ENCODE data around the gene MC1R.

DNA sequence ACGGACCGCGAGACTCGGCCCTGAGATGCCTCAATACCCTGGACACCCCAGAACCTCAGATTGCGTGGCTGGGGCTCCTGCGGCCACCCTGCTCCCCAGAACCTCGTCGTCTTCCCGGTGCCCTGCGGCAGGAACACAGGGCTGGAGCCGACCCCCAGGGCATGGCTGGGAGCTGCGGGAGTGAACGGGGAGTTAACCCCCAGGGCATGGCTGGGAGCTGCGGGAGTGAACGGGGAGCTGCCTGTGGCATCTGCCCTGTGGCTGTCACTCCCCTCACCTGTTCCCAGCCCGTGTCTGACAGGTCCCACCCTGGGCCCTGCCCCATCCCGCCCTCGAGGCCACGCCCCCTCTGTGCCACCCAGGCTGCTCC, 39.5 kb upstream of the ACSF3 start:
- CAGE, long polyA plus RNA, result no peak
- RRBS, result no CpG with 5 or more reads among the region's 19 CpGs

DNA sequence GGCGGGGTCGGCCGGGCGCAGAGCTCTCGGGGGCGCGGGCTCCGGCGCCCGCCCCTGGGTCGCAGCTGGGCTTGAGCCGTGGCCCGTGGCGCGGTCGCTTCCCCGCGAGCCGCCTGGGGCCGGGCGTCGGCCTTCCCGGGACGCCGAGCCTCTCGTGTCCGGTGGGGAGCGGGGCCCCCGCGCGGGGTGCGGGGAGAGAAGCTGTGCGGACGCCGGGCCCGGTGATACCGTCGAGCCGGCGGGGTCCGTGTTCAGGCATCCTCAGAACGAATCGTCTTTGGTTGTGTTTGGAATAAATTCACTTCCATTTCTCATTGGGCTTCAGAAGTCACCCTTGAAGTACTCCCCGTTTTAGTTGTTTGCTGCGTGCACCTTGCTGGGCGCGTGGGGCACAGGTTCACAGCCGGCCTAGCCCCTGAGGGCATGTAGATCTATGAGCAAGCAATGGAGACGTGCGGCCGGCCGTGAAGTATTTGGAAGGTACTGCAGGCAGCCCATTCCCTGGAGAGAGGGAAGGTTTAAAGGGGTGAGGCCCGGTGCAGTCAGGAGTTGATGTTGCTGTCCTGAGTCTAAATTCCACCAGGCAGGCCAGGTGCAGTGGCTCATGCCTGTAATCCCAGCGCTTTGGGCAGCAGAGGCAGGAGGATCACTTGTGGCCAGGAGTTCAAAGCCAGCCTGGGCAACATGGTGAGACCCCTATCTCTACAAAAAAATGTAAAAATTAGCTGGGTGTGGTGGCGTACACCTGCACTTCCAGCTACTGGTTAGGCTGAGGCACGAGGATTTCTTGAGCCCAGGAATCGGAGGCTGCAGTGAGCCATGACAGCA, 587 bp downstream of the ACSF3 start:
- CAGE, long polyA plus RNA, result no peak
- RRBS, result 2% methylated on average over 23 of the region's 57 CpGs

- CAGE, long polyA plus RNA, result no peak
- RRBS, result no CpG with 5 or more reads among the region's 17 CpGs
Measured at GRCh38 chr16:89122514-89123101, 29.0 kb downstream of the ACSF3 start.

DNA sequence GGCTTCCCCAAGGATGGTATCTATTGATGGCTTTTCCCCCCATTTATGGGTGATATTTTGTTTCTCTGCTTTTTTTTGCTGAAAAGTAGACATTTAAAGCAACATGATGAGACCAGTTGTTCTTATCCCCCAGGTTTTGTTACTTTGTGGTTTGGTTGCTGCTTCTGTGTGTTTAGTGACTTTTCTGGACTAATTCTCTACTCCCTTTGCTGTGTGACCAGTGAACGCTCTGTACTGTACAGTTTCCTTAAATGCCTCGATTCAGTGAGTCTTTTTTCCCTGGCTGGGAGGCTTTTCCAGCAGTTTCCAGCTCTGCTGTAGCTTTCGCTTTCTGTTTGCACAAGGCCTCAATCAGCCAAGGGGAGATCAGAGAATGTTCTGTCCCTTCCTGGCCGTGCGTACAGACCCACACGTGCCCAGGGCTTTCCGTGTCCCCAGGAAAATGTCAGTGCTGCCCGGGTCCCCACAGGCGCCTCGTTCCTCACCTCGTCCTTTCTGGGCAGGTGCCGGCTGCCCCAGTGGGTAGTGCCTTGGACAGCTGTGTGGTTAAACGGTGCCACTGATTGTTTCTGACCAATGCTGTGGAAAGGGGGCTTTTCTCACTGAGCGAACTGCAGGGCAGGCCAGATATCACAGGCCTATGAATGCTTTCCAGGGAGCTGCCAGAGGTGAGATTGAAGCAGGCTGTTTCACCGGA, 44.1 kb downstream of the ZNF778 start:
- CAGE, long polyA plus RNA, result no peak
- RRBS, result 76% methylated on average over 5 of the region's 15 CpGs

DNA sequence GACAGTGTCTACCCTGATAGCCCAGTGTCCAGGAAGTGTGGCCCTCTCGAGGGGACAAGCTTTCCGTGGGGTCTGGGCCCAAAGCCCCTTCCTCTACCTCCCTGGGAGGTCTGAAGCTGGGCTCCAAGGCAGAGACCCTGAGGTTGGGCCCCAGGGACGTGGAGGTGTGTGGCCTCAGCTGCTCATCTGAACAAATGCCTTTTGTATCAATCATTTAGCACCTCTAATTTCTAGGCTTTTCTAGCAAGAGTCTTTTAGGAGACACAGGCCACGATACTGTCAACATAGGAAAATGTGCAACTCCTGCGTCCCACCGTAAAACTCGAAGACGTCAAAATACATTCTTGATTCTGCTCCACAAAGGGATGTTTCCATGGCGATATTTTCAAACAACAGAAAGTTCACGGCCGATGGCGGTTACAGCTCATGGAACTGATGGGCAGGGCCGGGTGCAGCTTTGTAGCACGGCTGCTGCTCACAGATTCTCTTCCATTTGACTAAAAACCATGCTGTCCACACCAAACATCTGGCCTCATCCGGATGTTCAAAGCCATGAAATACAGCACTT, 79.5 kb downstream of the ZNF778 start:
- CAGE, long polyA plus RNA, result no peak
- RRBS, result 96% methylated on average over 3 of the region's 15 CpGs

GRCh38 chr16:89300387-89301132, 83.1 kb downstream of the ZNF778 start:
- CAGE, long polyA plus RNA, result no peak
- RRBS, result no CpG with 5 or more reads among the region's 23 CpGs

DNA sequence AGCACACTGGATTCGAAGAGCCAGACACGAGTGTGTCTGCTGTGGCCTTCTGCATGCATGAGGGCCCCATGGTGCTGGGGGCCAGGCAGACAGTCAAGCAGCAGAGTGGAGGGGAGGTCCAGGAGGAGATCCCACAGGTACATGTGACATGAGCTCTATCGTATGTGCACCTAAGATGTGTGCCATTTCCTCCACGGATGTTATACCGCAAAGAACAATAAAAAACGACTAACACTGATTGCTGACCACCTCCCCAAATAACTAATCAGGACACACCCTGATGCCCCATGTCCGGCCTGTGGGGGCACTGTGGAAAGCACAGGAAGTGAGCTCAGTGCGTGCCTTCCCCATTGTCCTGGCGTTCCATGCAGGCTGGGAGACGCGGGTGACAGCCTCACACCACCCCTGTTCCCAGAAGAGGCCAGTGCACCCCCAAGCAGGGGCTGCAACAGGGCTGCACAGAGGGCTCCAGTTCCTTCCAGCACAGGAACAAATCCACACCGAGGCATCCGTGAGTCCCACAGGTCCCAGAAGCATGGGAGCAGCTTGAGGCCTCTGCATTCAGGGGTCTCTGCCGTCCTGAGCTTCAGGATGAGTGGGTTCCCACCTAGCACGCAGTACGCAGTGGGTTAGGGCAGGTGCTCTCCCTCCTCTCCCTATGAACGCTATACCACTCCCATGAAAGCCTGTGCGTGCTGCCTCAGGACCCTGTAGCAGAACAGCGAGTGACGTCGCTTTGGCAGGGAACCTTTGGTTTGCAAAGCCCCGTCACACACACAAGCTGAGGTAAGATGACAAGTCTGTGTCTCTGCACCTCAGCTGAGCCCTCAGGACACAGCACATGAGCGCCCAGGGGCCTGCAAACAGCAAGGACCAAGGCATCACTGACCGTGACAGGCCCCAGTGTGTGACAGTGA, 117.6 kb downstream of the ZNF778 start:
- CAGE, long polyA plus RNA, result no peak
- RRBS, result no CpG with 5 or more reads among the region's 24 CpGs

- CAGE, long polyA plus RNA, result no peak
- RRBS, result no CpG with 5 or more reads among the region's 23 CpGs
Measured at GRCh38 chr16:89397297-89398112, 92.9 kb downstream of the ANKRD11 start.

DNA sequence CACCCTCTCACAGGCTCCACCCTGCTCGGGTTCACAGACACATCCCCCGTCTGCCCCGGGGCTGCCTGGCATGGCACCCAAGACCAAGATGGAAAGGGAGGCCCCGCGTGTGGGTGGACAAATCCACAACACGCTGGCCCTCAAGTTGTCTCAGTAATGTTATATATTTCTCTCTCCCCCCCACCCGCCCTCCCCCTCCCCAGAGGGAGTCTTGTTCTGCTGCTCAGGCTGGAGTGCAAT, 89.5 kb downstream of the ANKRD11 start:
- CAGE, long polyA plus RNA, result no peak
- RRBS, result no CpG with 5 or more reads among the region's 7 CpGs

DNA sequence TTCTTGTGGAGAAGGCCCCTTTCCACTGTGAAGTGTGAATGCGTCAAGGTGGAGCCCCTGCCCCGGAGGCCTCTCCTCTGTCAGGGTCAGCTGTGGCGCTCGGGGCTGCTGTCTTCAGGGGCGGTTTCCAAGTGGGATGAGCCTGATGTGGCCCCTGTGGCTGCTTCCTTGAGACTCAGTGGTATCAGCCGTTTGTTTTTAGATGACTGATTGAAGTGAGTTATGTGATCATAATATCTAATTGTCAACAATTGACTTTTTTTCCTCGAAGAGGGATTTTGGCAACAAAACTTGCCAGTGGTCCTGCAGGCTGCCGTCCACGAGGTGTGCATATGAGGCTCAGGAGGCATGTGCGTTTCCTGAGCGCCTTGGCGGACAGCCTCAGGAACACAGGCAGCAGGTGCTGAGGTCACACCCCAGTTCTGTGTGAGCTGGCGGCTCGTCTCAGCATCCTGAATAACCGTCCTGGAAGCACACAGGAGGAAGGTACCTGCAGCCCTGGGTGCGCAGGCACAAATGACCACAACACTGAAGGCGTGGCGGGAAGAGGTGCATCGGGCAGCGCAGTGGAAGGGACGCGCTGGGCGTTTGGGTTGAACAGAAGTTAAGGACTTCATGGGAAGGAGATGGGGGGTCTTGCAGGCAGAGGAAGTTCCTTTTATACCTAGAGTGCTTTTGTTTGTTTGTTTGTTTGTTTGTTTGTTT, 11.7 kb downstream of the SPG7 start:
- CAGE, long polyA plus RNA, result no peak
- RRBS, result 100% methylated on average over 2 of the region's 23 CpGs

DNA sequence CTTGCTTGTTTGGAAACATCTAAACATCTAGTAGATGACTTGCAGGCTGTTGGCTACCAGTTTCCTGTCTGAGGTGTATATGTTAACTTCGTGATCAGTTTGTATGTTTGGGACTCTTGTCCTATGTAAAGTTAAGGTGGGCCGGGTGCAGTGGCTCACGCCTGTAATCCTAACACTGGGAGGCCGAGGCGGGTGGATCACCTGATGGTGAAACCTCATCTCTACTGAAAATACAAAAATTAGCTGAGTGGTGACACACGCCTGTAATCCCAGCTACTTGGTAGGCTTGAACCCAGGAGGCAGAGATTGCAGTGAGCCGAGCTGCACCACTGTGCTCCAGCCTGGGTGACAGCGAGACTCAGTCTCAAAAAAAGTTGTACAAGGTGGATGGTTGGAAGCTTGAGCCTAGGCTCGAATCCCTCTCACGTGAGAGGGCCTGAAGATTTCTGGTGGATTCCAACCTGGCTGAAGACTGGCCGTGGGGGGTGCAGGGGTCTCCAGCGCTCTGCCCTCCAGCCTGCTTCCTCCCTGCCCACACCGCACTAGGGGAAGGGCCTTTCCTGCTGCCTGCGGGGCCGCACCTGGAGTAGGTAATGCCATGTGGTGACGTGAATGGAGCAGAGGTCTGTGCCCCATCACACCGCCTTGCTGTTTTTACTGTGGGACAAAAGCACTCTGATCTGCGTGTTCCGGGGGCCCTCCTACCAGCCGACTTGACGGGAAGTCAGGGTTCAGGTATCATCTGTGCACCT, 4.0 kb downstream of the RPL13 start:
- CAGE, long polyA plus RNA, result no peak
- RRBS, result no CpG with 5 or more reads among the region's 21 CpGs

DNA sequence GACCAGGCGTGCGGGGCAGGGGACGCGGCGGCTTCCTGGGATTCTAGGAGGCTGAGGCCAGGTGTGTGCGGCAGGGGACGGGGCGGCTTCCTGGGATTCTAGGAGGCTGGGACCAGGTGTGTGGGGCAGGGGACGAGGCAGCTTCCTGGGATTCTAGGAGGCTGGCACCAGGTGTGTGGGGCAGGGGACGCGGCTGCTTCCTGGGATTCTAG, 283 bp downstream of the DPEP1 start:
- CAGE, long polyA plus RNA, result no peak
- RRBS, result no CpG with 5 or more reads among the region's 11 CpGs

DNA sequence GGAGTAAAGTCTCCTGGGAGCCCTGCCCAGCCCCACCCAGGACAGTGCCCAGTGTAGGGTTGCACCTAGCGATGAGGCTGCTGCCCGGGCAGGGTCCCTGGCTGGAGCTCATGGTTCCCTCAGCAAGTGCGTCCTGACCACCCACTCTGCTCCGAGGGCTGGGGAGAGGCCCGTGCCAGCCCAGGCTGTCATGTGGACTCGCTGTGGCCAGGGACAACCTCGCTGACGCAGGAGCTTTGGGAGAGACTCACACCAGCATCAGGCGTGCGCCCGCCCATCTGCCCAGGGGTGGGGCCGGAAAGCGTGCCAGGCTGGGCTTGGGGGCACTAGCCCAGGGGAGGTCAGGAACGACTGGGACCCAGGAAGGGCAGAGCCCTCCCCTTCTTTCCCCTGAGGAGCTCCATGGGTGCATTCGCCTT, 19.7 kb downstream of the DPEP1 start:
- CAGE, long polyA plus RNA, result no peak
- RRBS, result no CpG with 5 or more reads among the region's 15 CpGs

DNA sequence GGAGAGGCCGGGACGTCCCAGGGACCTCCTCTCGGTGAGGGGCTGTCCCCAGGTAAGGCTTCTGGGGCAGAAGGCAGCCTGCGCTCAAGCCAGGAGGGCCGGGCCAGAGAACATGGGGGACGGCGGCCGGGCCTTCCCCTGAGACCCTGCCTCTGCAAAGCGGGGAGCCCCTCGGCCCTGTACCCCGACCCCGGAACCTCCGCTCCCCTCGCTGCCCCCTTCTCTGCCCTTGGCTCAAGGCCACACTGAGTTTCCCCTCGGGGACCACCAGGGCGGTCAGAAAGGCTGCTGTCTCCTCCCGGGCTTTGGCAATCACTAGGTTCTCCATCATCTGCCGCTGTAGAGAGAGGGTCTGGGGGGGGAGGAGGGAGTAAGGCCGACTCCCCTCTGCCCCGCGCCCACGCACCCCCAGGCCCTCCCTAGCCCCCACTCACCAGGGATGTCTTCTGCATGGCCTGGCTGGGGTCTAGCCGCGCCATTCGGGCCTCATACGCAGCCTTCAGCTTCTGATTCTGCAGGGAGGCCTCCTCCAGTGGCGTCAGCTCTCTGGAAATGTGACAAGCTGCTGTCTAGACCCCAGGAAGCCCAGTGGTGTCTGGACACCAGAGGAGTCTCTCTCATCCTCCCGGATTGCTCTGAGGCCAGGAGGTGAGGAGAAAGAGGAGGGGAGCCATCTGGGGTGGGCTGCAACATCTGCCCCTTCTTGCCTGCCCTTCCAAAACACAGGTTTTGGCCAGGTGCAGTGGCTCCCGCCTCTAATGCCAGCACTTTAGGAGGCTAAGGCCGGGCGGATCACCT, 8.3 kb downstream of the VPS9D1 start:
- CAGE, long polyA plus RNA, result no peak
- RRBS, result 1% methylated on average over 12 of the region's 31 CpGs

DNA sequence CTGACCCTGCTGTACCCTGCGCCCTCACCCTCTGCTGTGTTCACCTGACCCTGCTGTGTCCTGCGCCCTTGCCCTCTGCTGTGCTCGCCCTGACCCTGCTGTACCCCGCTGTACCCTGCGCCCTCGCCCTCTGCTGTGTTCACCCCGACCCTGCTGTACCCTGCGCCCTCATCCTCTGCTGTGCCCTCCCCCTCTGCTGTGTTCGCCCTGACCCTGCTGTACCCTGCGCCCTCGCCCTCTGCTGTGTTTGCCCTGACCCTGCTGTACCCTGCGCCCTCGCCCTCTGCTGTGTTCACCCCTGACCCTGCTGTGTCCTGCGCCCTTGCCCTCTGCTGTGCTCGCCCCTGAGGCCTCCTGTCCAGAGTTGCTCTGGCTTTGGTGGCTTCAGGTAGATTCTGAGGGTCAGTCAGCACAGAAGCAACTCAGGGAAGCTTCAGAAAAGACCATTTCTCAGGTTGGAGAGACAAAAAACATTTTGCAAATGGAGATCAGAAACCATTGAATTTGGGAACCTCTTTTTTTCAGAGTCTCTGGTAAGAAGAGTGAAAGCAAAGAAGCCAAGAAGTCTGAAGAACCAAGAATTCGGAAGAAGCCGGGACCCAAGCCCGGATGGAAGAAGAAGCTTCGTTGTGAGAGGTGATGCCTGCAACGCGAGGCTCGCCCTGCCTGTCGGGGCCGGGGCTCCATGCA, 11.6 kb downstream of the ZNF276 start:
- CAGE, long polyA plus RNA, result no peak
- RRBS, result 100% methylated on average over 7 of the region's 24 CpGs

DNA sequence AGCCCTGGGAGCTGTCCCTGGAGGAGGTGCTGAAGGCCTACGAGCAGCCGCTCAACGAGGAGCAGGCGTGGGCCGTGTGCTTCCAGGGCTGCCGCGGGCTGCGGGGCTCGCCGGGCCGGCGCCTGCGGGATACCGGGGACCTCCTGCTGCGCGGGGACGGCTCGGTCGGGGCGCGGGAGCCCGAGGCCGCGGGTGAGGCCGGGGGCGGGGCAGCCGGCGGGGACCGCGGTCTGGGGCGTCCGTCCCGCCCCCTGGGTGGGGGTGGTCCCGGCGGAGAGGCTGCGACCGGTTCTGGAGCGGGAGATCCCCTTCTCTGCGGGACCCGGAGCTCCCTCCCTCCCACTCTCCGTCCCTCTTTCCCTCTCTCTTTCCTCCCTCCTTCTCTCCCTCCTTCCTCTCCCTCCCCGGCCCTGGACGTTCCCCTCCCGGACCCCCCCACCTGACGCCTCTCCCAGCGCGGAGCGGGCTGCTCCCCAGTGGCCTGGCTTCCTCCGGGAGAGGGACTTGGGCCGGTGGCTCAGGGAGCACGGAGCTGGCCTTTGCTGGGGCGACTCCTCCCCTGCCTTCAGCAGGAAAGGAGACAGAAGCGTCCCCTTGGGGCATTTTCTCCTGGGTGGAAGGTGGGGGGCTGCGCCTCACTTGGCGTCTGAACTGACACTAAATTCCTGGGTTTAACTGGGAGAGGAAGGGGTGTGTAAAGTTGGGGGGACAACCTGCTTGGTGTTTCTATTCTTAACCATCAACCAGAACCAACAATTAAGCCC, 510 bp downstream of the SPIRE2 start:
- CAGE, long polyA plus RNA, result no peak
- RRBS, result 2% methylated on average over 27 of the region's 55 CpGs

DNA sequence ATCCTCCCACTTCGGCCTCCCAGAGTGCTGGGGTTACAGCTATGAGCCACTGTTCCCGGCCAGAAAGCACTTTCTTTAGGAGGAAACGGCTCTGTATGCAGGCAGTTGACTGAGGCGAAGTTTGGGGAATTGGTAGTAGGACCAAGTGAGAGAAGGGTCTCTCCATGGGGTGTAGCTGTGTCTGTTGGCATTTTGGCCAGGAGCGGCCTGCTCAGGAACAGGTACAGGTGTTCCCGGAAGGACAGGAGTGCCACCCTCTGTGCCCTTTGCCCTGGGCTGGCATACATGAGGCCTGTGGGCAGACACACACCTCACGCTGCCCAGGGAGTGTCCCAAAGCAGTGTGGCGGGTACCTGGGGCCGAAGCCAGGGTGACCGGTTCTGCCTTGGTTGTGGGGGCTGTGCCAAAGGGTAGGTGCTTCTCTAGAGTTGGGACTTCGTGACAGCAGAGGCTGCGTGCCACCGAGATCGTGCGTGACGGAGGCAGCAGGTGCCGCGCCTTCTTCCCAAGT, 20.1 kb upstream of the TCF25 start:
- CAGE, long polyA plus RNA, result no peak
- RRBS, result no CpG with 5 or more reads among the region's 18 CpGs

DNA sequence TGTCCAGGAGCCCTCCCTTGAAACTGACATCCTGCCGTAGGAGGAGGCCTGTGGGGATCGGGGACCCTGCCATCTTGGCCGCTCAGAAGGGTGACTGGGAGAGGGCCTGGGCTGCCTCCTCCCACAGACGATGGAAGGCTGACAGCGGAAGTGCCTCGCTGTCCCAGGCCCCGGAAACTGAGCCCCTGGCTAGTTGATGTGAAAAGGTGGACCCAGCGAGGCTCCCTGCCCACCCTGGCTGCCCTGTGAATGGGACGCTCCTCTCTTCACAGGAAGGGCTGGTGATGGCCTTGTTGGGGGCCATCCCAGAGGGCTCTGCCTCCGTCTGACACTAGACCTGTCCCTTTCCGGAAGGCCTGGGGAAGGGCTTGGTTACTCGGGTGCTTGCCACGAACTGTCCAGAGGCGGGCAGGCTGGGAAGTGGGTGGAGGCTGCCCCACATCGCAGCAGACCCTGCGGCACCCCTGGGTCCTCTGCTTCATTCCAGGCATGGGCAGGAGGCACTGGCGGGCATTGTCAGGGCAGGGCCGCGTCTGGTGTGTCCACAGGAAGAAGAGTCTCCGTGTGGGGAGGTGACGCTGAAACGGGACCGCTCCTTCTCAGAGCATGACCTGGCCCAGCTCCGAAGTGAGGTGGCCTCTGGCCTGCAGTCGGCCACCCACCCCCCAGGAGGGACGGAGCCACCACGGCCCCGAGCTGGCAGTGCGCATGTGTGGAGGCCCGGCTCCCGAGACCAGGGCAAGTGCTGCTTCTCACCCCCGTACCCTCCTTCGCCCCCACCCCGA, 14.6 kb upstream of the TCF25 start:
- CAGE, long polyA plus RNA, result no peak
- RRBS, result no CpG with 5 or more reads among the region's 34 CpGs

DNA sequence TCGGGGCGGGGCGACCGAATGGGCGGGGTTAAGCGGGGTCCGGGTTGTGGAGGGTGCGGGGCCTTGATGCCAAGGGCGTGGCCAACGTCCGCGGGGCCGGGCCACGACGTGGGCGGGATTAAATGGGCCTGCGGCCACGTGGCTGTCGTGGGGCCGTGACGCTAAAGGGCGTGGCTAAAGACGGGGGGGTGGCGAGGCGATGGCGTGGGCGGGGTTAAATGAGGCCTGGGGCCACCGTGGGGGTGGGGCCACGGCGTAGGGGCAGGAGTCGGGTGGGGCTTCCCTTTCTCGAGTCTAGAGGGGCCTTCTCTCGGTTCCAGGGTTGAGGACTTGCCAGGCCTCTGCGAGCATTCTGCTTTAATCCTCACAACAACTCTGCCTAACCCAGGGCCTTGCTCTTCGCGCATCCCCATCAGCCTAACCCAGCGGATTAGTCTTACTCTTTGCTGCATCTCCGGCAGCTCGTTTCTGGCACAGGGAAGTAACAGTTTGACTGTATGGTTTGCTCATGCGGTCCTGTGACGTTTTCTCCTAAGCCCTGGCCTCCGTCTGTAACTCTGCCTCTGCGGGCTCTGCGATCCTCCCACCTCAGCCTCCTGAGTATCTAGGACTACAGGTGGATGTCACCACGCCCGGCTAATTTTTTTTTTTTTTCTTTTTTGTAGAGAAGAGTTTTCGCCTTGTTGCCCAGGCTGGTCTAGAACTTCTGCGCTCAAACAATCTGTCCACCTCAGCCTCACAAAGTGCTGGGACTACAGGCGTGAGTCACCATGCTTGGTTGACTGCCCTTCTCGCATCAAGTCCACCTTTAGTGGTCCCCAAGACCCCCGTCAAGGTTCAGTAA, 964 bp downstream of the TCF25 start:
- CAGE, long polyA plus RNA, result no peak
- RRBS, result under 1% methylated on average over 12 of the region's 51 CpGs

GRCh38 chr16:89918212-89918968, at the start of gene MC1R:
Gene MC1R, plus strand, starts transcription at chr16:89918862.
- CAGE, long polyA plus RNA, result no peak
- RRBS, result no CpG with 5 or more reads among the region's 32 CpGs